Esophagus squamous epithelium (tissue), 4 donors: ENCODE measurements around a stretch of chr2.

- PRO-cap, result no peak
- RAMPAGE, long total RNA, 4 experiments, result no peak in any of the 4 experiments
Measured at GRCh38 chr2:157839086-157839459, 37.1 kb downstream of the ACVR1 start.

GRCh38 chr2:157897611-157898158, 21.6 kb upstream of the ACVR1 start:
- PRO-cap, result bidirectional peak, plus-strand start at chr2:157897877, minus-strand start at chr2:157897707
- RAMPAGE, long total RNA, 4 experiments, result no peak in any of the 4 experiments

GRCh38 chr2:157967264-157967734, 91.2 kb upstream of the ACVR1 start:
- PRO-cap, result no peak
- RAMPAGE, long total RNA, 4 experiments, result no peak in any of the 4 experiments

GRCh38 chr2:158056952-158057485, 44.7 kb upstream of the UPP2 start:
- PRO-cap, result no peak
- RAMPAGE, long total RNA, 4 experiments, result no peak in any of the 4 experiments

DNA sequence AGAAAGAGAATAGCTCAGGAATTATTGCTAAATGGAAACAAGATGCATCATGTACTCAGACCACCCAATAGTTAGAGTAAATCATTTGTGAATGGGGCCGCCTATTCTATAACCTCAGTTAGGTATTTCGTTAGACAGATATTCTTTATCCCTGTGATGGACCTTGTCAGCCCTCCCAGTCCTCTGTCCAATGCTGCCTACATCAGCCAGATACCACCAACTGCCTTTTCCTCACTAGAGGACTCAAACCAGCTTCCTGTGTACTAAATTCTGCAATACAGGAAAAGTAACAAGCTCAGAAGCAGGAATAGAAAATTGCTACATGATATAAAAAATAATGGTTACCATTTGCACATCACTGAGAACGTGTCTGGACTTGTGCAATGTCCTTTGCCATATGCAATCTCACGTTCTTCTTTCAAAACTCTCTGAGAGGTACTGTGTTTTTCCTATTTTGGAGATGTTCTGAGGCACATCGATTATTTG, 12.0 kb downstream of the UPP2 start:
- PRO-cap, result no peak
- RAMPAGE, long total RNA, 4 experiments, result no peak in any of the 4 experiments

DNA sequence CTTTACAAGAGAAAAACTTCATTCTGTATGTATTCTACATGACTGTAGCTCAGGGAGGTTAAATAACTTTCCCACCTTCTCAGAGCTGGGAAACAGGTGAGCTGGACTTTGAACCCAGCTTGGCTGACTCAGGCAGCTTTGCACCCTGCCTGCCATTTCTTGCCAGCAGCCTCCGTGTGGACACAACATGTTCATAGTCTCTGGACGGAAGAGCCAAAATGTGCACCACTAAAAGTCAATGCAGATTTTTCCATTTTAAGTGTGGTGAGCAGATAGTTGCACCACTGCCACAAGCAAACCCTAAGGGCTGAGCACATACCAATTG, 26.8 kb downstream of the UPP2 start:
- PRO-cap, result no peak
- RAMPAGE, long total RNA, 4 experiments, result no peak in any of the 4 experiments

- PRO-cap, result no peak
- RAMPAGE, long total RNA, 4 experiments, result no peak in any of the 4 experiments
Measured at GRCh38 chr2:158191150-158191503, 89.5 kb downstream of the UPP2 start.

DNA sequence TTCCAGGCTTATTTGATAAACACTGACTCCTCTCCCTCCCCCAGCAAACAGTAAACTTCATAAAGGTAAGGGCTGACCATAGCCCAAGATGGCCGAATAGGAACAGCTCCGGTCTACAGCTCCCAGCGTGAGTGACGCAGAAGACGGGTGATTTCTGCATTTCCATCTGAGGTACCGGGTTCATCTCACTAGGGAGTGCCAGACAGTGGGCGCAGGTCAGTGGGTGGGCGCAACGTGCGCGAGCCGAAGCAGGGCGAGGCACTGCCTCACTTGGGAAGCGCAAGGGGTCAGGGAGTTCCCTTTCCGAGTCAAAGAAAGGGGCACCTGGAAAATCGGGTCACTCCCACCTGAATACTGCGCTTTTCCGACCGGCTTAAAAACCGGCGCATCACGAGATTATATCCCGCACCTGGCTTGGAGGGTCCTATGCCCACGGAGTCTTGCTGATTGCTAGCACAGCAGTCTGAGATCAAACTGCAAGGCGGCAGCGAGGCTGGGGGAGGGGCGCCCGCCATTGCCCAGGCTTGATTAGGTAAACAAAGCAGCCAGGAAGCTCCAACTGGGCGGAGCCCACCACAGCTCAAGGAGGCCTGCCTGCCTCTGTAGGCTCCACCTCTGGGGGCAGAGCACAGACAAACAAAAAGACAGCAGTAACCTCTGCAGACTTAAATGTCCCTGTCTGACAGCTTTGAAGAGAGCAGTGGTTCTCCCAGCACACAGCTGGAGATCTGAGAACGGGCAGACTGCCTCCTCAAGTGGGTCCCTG, 105.2 kb downstream of the CCDC148 start:
- PRO-cap, result no peak
- RAMPAGE, long total RNA, 4 experiments, result no peak in any of the 4 experiments

DNA sequence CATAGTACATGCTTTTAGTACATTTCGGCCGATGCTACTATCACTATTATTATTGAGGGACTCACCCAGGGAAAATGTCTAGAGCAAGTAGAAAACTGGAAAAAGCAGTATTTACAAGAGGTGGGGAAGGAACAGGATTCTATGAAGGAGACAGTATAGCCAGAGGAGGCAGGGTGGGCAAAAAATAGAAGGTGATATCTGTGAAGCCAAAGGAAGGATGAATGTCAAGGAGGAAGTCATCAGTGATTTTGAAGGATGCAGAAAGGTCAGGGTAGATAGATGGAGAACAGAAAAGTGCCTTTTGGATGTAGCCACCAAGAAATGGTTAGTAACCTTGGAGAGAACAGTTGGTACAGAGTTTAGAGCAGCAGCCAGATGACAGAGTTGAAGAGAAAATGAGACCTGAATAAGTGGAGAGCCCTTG, 101.5 kb downstream of the PKP4 start:
- PRO-cap, result no peak
- RAMPAGE, long total RNA, 4 experiments, result no peak in any of the 4 experiments

DNA sequence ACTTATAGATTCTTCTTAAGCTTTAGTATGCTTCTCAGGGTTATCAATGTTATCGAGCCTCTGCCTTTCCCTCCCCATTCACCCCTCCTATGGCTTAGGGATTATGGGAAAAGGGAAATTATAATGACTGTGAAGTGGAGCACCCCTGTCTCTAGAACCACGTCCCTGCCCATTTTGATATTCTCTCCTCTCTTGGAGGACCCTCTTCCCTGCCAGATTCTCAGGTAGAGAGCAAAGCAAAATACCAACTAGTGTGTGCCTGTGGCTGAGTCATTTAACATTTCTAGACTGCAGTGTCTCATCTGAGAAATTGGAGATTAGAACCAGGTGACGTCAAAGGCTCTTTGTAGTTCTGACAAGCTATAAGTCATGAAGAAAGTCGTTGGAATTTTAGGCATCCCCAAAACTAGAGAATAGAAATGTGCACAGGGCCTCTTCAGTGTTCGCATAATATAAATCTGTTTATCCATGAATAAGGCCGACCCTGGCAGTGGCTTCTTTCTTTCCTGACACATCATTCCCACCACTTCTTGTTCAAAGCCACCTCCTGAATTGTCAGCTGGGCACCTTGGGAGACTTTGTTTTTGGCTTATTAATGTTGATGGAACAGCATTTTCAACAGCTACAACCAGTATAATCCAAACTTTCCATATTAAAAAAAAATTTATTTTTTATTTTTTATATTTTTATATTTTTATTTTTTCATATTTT, 74.3 kb upstream of the TANC1 start:
- PRO-cap, result unidirectional peak, minus-strand start at position 276 of the sequence
- RAMPAGE, long total RNA, 4 experiments, result no peak in any of the 4 experiments

- PRO-cap, result no peak
- RAMPAGE, long total RNA, 4 experiments, result no peak in any of the 4 experiments
Measured at GRCh38 chr2:158968145-158968287, 424 bp upstream of the TANC1 start.

GRCh38 chr2:159144678-159145304, 141.7 kb downstream of the WDSUB1 start:
- PRO-cap, result unidirectional peak, plus-strand start at chr2:159145009
- RAMPAGE, long total RNA, 4 experiments, result no peak in any of the 4 experiments

DNA sequence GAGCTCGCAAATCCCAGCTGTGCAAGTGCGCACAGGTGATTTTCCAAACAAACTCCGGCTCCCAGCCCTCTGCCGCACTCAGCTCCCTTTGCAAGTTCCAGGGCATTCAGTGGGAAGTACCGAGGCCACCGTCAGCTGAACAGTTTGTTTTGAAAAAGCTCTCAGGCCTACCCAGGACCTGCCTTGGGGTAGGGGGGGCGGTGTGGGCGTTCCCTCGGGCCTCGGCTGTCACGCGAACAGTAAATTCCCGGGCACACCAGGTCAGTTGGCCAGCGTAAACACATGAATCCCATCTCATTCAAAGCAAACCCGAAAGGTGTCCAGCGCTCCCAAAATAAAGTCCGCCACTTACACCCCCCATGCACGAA, 620 bp downstream of the WDSUB1 start:
- PRO-cap, result bidirectional peak, plus-strand start at position 254 of the sequence, minus-strand start at position 146 of the sequence
- RAMPAGE, long total RNA, 4 experiments, result no peak in any of the 4 experiments

- PRO-cap, result no peak
- RAMPAGE, long total RNA, 4 experiments, result no peak in any of the 4 experiments
Measured at GRCh38 chr2:159347281-159347810, 60.8 kb upstream of the WDSUB1 start.

GRCh38 chr2:159432639-159433361, 146.3 kb upstream of the WDSUB1 start:
- PRO-cap, result no peak
- RAMPAGE, long total RNA, 4 experiments, result no peak in any of the 4 experiments

- PRO-cap, result unidirectional peak, plus-strand start at chr2:159515638
- RAMPAGE, long total RNA, 4 experiments, result no peak in any of the 4 experiments
Measured at GRCh38 chr2:159515538-159515856, 100.9 kb downstream of the BAZ2B start.

- PRO-cap, result no peak
- RAMPAGE, long total RNA, 4 experiments, result no peak in any of the 4 experiments
Measured at GRCh38 chr2:159616872-159617225, 501 bp upstream of the BAZ2B start.

DNA sequence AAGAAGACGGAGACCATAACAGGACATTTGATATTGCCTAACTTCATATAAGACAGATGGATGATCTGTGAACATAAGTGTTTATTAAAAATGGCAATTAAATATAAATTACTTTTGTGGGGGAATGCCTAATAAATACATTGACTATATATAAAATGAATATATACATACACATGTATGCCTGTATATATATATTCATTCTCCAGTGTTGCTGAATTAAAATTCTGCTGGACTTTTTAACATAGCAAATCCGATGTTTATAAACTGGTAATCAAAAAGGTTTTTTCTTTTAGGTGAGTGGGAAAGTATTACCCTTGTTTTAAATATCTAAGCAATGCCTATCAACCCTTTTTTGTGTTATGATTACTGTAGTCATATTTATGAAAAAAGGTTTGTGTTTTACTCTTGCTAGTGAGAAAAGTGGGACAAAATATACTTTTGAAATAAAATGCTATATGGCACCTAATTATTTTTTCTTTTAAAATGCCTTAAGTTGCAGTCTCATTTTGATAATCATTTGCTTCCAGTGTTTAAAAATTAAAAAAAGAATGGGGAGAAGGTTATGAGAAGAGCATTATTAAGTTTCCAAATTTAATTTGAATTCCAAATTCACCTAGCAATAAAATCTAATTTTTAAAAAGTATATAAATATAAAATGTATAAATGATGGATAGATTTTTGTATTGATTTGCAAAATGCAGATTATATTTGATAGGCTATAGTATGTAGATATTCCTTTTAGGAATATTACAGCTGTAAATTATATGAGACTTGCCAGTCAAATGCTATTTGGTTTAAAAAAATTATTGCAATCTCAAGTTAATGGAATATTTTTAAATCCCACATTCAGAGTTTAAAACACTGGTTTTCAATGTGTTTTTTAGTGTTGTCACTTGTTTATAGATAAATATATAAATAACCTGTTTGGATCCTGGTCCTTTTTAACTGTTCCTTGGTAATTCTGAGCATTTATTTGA, 30.4 kb downstream of the CD302 start:
- PRO-cap, result no peak
- RAMPAGE, long total RNA, 4 experiments, result no peak in any of the 4 experiments

GRCh38 chr2:159770279-159771021, 27.6 kb downstream of the CD302 start:
- PRO-cap, result no peak
- RAMPAGE, long total RNA, 4 experiments, result no peak in any of the 4 experiments

DNA sequence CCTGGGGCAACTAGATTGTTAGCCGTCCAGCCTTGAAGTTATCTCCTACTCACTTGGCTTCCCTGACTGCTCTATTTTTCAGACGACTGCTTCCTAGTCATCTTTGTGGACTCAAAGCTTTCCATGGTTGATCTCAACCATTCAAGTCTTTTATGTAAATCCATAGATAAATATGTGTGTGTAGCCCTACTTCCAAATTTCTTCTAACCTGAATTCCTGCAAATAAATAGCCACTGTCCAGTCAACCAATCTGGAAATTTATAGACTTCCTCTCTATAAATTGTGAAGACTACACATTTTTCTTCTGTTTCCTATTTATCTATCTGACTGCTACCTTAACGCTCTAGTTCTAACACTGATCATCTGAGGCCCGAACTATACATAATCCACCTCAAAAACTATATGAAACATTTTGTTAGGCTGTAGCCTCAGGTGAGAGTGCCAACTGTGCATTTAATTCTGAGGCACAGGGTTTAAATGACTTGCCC, 23.9 kb downstream of the CD302 start:
- PRO-cap, result no peak
- RAMPAGE, long total RNA, 4 experiments, result no peak in any of the 4 experiments